HTR-8/SVneo (cell line): ENCODE measurements around the gene PRKACA.

GRCh38 chr19:13164368-13165142, 14.3 kb downstream of the IER2 start:
- RRBS = no CpG with 5 or more reads among the region's 19 CpGs

- RRBS = 88% methylated on average over 22 of the region's 48 CpGs
Observed at GRCh38 chr19:13208353-13209020, 58.3 kb downstream of the IER2 start.

DNA sequence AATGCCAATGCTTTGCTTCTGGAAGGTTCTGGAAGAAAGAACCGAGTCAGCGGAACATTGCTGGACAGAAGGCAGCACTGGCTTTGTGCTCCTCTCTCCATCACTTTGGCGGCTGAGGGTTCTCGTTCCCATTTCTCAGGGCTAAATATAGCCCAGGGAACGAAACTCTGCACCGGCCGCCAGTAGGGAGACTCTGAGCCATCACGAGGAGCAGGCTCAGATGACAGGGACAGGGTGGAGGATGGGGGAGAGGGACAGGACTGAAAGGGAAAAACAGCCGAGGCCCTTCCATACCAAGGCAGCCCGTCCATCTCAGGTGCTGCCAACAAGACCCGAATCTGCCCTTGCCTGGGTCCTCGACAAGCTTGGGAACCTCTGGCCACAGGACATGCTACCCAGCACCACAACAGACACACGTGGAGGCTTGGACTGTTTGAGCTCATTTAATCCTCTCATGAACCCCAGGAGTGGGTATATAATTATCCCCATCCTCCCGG, 166.3 kb downstream of the CACNA1A start:
- RRBS = no CpG with 5 or more reads among the region's 14 CpGs

DNA sequence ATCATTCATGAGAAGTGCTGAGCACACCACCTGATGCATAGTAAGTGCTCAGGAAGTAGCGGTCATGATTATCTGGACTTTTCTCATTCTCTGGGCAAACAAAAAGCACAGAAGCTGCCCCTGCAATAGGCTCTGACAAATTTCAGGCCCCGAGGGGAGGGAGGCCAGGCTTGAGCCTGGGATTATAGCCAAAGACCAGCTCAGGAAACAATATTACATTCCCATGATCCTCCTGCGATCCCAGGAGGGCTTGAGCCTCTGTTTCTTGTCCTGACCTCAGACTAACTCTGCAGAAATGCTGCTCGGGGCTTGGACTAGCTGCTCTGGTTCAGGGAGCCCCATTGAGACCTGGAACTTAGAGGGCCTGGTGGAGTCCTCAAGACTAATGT, 107.5 kb downstream of the CACNA1A start:
- RRBS = no CpG with 5 or more reads among the region's 4 CpGs

DNA sequence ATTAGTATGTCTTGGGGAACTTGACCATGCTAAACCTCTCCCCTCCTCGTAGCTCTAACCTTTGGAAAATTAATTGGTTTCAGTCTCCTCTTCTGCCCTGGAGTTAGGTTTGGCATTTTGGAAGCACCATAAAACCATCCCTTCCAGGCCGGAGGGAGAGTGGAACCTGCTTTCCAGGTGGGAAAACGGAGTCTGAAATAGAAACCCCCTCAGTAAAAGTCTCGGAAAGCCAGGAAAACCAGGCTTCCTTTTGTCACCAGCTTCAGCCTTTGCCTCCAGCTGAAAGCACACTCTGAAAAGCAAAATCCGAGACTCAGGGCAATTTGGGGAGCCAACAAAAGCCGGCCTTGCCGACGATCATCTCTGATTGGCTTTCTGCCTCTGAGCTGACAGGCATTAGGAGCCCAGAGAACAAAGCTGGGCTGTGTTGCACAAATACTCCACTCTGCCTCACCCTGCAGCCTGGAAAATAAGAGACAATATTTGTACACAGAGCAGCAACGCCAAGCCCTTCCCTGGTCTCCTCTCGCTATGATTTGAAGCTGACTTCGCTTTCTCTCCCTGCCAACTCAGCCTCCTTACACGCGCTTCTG, 47.0 kb downstream of the CACNA1A start:
- RRBS = no CpG with 5 or more reads among the region's 13 CpGs

DNA sequence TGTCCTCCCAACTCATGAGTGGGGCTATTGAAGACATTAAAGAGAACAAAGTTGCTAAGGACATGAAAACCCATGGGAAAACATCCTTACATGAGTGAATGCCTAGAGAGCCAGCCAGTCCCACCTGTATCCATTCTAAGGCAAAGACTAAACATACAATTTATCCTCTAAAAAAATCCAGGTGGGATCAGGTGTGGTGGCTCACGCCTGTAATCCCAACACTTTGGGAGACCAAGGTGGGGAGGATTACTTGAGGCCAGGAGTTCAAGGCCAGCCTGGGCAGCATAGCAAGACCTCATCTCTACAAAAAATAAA, 29.4 kb upstream of the YJU2B start:
- RRBS = no CpG with 5 or more reads among the region's 1 CpG

GRCh38 chr19:13794332-13794852, 851 bp upstream of the ZSWIM4 start:
- RRBS = no CpG with 5 or more reads among the region's 17 CpGs

- RRBS = no CpG with 5 or more reads among the region's 8 CpGs
Observed at GRCh38 chr19:13817025-13817469, 21.8 kb downstream of the ZSWIM4 start.

- RRBS = no CpG with 5 or more reads among the region's 10 CpGs
Observed at GRCh38 chr19:13838212-13838702, 38.7 kb upstream of the NANOS3 start.

DNA sequence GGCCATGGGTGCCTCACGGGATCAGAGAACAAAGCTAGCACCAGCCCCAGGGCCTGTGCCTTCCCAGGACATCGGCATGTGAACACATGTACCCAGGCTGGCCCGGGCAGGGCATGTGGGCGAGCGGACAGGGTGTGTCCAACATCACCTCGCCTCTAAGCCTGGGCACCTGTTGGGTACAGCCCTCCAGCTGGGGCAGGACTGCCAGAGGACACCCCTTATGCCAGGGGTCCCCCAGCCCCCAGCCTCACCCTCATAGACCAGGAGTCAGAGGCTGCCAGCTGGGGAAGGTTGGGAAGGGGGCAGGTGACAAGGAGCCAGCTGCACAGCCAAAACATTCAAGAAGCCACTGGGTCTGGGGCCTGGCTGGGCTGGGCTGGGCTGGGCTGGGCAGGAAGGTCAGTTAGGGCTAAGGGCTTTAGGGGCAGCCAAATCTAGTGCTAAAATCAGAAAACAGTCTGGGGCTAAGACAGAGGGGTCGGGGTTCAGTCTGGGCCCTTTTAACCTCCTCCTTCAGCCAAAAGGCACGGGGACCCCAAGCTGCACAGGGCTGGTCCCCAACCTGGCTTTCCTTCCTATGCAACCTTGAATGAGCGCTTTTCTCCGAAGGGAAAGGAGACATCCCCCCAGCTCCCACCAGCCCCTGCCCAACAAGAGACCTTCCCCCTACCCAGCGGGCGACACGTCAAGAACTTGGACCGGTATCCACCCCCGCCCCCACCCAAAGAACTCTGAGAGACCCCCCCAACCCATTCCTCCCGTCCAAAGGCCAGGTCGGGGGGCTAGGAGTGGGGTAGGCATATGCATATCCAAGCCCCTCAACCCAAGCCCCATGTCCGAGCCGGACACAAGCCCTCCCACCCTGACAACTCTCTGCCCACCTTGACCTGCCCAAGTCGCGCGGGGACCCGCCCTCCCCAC, 35.2 kb upstream of the NANOS3 start:
- RRBS = no CpG with 5 or more reads among the region's 23 CpGs

GRCh38 chr19:13846567-13847641, 30.0 kb upstream of the NANOS3 start:
- RRBS = 20% methylated on average over 5 of the region's 39 CpGs

DNA sequence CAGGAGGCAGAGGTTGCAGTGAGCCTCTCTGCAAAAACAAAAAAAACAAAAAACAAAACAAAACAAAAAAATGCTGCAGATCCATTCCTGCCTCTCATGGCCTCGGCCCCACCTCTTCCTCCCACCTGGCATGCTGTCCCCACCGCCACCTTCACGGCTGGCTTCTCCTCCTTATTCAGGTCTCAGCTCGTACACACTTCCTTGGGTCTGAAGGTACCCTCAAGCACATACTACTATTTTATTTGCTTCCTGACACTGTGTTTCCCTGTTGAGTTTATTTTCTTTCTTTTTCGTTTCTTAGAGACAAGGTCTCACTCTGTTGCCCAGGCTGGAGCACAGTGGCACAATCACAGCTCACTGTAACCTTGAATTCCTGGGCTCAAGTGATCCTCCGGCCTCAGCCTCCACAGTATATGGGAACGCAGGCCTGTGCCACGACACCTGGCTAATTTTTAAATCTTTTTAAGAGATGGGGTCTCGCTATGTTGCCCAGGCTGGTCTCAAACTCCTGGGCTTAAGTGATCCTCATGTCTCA, 5.0 kb downstream of the RFX1 start:
- RRBS = no CpG with 5 or more reads among the region's 9 CpGs

DNA sequence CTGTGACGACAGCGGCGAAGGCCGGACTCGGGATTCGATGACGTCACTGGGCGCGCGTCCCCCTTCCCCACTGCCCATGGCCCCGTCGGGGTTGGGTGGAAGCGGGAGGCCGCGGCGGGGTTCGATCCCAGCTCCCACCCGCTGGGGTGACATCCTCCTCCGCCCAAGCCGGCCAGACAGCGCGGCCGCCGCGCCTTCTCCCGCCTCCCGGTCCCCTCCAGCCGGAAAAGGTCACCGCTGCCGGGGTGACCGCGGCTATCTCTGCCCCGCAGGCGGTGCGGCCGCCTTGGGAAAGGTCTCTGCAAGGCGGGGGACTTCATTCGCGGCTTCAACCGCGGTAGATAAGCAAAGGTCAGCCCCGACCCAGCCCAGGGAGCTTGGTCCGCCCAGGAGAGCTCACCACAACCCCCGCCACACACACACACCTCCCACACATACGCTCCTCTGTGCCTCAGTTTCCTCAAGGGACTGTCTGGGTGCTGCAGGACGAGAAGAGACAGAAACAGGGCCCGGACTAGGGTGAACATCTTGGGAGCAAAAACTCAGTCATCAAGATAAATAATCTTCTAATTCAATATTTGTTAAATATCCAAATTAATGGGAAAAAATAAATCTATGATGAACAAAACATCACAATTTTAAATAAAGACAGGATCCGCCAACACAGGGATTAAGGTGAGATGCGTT, 892 bp upstream of the RFX1 start:
- RRBS = 2% methylated on average over 8 of the region's 49 CpGs

DNA sequence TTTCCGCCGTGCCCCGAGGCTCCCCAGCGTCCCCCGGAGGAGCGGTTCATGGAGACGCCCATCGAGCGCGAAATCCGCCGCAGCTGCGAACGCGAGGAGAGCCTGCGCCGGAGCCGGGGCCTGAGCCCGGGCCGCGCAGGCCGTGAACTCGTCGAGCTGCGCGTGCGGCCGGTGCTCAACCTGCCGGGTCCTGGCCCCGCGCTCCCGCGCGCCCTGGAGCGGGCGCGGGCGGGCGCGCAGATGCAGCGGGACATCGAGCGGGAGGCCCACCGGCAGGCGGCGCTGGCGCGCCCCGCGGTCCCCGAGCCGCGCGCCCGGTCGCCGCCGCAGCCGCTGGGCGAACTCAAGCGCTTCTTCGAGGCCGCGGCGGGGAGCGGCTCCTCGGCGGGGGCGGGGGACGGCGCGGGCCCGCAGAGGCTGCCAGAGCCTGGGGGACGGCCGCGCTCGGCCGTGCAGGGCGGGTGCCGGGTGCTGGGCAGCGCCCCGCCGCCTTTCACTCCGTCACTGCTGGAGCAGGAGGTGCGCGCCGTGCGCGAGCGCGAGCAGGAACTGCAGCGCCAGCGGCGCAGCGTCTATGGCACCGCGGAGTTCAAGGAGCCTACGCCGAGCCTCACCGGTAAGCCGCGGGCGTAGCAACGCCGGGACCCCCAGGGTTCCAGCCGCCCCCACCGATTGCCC, 815 bp downstream of the MISP3 start:
- RRBS = 2% methylated on average over 44 of the region's 107 CpGs

GRCh38 chr19:14116084-14116717, 1.4 kb downstream of the PRKACA start:
- RRBS = no CpG with 5 or more reads among the region's 9 CpGs

DNA sequence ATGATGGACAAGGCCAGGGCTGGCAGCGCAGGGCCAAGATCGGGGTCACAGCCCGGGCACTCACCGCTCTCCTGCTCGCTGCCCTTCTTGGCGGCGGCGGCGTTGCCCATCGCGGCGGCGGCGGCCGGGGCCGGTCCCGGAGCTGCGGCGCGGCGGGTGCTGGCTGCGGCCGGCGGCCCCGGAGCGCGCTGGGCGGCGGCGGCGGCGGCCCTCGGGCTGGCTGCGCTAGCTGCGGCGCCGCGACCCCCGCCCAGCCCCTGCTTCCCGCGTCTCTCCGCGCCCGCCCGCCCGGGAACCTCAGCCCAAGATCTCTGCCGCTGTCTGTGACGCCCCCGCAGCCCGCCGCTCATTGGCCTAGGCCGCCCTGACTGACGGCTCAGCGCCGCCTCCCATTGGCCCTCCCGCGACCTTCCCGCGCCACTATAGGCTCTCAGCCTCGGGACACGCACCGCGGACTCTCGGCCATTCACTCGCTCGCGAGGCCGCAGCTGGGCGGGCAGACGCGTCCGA, at the start of gene PRKACA:
Gene PRKACA, minus strand, starts transcription at position 325 of the 510 bp plus-strand sequence.
- RRBS = under 1% methylated on average over 31 of the region's 72 CpGs

DNA sequence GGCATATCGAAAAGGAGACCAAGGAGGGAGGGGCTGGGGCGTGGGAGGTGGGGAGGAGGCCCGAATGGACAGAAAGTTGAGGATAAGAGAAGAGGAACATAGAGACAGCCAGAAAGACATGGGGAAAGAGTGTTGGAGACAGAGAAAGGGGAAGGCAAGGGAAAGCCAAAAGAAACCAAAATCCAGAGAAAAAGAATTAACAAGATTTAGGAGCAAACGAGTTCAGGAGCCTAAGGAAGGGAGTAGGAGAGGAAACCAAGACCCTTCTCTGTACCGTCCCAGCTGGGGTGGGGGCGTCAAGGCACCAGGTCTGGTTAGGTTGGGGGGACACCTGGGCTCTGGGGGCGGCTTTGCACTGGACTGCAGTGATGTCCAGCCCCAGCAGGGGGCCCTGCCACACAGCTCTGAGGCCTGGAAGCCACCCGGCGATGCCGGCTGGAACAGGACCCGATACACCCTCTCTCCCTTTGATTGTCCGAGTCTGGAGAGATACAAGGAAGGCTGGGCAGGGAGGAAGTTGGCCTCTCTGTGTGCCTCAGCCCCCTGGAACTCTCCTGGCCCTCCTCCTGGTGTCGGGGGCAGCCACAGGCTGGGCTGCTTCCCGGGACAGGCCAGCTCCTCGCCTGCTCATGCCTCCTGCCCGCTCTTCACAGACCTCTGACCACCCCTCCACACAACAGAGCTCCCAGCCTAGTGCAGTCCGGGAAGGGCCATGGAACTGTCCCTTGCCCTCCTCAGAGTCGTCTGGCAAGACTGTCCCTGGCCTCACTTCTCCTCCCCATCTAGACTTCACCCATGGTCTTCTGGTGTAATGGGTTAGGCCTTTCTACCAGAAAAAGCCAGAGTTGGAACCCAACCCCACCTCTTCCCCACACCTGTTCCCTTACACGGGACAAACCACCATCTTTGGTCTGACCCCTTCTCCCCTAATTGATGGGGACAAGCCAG, 11.8 kb upstream of the ASF1B start:
- RRBS = 92% methylated on average over 3 of the region's 19 CpGs

GRCh38 chr19:14150209-14151204, 14.1 kb upstream of the ASF1B start:
- RRBS = 90% methylated on average over 11 of the region's 28 CpGs

GRCh38 chr19:14162512-14163588, 26.5 kb upstream of the ASF1B start:
- RRBS = no CpG with 5 or more reads among the region's 70 CpGs

- RRBS = no CpG with 5 or more reads among the region's 5 CpGs
Observed at GRCh38 chr19:14169852-14170454, 33.6 kb upstream of the ASF1B start.